ENCODE measurements around the genes PI4K2B and ANAPC4.

- PRO-cap = no peak
These were observed 100.1 kb downstream of the PPARGC1A start for GRCh38 chr4:23789640-23790335.

- PRO-cap = no peak
These were observed 334.7 kb upstream of the PPARGC1A start for GRCh38 chr4:24224490-24225009.

DNA sequence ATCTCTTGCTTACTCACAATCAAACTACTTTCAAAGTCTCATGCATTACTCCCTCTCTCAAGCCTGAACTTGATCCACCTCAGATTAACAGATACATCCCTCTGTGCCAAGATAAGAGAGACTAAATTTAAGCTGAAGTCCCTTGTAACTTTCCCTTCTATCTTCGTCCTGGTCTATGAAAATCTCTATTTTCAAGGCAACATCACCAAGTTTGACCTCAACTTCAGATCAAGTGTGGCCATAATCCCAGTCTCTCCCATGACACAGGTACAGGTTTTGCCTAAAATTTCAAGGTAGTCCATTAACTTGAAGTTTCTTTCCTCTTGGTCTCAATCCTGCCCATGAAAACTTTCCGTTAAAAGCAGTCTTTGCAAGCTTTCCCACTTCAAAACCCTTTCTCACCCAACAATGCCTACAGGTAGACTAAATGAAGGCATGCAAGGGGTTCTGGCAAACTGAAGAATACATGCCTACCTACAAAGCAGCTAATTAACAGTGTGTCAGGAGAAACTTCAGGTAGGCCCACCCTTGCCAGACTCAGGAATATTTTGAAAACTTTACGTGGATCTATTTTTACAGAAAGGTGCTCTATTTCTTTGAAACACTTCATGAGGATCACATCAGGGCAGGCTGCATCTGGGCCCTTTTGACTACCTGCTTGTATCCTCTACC, 62.5 kb downstream of the DHX15 start:
- PRO-cap = no peak

DNA sequence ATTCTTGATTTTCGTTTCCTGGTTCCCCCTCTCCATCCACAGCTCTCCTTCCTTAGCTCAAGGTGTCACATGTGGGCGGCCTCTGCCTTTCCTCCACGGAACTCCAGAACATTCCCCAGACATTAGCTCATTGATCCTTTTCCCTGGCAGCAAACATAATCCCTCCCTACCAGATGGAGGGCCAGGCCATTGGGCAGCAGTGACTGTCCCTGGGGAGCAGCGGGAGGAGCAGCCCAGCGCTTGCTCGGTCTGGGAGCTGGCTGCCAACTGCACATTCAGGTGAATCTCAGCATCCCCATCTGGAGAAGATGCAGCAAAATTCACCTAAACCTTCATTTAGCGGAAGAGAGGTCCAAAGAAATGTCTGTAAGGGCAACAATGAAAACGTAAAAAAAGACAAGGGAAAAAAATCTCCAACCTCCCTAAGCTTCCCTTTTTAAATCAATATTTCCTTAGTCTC, 56.1 kb downstream of the CCDC149 start:
- PRO-cap = no peak

GRCh38 chr4:24979466-24979935, 51.2 kb downstream of the LGI2 start:
- PRO-cap = no peak

DNA sequence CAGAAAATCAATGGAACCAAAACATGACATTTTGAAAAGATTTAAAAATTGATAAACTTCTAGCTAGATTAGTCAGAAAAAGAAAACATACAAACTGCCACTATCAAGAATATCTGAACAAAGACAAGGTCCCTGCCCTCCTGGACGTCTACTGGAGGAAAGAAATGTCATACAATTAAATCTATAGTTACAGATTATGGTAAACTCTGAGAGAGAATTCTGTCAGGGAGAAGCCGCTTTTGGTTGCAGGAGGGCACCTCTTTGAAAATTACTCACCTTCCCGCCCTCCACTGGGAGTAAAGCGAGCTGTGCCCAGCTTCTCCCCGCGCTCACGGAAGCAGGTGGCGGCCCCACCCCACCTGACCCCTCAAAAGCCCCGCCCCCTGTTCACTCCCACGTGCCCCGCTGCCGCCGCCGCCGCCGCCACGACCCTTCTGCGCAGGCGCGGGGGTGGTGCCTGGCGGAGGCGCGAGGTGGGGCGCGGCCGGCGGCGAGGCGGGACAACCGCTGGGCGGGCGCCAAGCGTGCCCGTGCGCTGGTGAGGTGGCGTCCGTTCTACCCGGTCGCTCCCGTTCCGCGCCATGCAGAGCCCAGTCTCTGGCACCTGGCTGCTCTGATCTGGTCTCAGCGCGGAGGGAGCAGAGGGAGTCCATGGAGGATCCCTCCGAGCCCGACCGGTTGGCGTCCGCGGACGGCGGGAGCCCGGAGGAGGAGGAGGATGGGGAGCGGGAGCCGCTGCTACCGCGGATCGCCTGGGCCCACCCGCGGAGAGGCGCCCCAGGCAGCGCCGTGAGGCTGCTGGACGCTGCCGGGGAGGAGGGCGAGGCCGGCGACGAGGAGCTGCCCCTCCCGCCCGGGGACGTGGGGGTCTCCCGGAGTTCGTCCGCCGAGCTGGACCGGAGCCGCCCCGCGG, at the start of gene PI4K2B:
Gene PI4K2B (plus strand): TSS at position 521 of the 913 bp plus-strand sequence.
- PRO-cap = unidirectional peak, plus-strand start at position 521 of the sequence

DNA sequence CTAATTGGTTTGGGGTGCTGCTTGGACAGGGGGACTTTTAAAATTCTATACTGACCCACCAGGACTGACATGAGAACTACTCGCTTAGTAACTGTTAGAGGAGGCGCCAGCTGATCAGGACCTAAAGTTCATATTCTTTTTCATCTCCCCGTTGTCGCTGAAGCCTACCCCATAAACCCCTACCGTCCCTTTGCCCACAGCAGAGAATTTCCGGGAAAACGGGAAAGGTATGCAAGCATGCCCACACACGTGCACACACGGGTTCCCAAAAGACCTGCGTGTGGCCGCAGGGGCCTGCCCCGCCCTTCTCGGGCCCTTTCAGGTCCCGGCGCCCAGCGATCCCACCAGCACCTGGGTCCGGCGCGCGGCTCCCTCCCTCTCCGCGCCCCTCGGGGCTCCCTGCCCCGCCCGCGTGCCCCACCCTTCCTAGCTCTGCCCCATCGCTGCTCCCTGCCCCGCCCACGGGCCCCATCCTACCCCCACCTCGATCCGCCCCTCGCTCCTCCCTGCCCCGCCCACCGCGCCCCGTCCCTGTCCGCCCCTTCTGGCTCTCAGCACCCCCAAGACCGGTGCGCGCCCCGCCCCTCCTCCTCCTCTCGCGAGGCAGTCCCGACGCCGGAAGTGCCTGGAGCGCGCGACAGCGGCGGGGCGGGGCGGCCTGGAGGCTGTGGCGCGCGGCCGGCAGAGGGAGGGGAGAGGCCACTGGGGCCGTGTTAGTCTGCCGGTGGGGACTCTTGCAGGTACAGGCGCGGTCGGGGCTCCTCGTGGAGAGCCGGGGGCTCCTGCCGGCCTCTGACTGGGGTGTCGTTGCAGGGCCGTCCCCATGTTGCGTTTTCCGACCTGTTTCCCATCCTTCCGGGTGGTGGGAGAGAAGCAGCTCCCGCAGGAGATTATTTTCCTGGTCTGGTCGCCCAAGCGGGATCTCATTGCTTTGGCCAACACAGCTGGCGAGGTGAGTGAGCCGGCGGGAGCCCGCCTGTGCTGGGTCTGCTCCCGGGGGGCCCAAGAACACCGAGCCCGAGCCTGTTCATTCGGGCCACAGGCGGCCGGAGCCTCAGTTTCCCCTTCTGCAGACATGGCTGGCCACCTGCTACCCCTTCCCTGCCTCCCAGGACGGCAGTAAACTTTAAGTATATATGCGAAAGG, at the start of gene ANAPC4:
Gene ANAPC4 (plus strand): TSS at position 659 of the 1,146 bp plus-strand sequence.
- PRO-cap = bidirectional peak, plus-strand start at position 716 of the sequence, minus-strand start at position 542 of the sequence

GRCh38 chr4:25397944-25398883, 21.2 kb downstream of the ANAPC4 start:
- PRO-cap = no peak

GRCh38 chr4:25444326-25444525, 67.2 kb downstream of the ANAPC4 start:
- PRO-cap = no peak

DNA sequence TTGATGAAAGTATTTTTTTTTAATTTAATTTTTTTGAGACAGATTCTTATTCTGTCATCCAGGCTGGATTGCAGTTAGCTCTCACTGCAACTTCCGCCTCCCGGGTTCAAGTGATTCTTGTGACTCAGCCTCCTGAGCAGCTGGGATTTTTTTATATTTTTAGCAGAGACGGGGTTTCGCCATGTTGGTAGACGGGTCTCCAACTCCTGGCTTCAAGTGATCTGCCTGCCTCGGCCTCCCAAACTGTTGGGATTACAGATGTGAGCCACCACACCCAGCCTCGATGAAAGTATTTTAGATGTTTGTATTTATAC, 2.4 kb upstream of the SLC34A2 start:
- PRO-cap = no peak

DNA sequence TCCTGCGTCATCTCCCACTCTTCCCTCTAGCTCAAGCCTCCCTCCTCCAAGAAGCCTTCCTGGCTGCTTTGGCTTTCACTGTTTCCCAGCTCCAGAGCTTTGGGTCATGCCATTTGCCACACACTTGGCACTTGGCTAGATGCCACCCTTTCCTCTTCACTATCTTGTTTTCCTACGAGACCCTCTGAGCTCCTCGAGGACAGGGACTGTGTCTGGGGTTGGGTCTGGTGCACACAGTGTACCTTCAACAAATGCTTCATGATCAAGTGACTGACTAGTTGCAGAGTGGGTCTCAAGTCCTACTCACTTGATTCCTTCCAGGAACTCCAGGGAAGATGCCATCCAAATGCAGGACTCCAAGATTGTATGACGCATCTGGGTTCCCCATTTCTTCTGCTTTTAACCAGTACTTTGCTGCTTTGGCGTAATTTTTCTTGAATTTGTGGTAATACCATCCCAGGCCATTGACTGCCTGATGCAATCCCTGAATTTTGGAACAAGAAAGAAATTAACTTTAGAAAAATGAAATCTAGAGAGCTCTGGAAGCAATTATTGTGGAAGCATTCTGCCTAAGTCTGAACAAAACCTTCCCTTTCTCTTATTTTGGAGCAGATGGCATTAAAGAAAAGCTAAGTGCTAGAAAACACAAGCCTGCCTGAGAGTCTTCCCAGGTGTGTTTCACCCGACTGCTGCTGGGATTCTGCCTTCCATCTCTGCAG, 80.7 kb downstream of the SEL1L3 start:
- PRO-cap = no peak

DNA sequence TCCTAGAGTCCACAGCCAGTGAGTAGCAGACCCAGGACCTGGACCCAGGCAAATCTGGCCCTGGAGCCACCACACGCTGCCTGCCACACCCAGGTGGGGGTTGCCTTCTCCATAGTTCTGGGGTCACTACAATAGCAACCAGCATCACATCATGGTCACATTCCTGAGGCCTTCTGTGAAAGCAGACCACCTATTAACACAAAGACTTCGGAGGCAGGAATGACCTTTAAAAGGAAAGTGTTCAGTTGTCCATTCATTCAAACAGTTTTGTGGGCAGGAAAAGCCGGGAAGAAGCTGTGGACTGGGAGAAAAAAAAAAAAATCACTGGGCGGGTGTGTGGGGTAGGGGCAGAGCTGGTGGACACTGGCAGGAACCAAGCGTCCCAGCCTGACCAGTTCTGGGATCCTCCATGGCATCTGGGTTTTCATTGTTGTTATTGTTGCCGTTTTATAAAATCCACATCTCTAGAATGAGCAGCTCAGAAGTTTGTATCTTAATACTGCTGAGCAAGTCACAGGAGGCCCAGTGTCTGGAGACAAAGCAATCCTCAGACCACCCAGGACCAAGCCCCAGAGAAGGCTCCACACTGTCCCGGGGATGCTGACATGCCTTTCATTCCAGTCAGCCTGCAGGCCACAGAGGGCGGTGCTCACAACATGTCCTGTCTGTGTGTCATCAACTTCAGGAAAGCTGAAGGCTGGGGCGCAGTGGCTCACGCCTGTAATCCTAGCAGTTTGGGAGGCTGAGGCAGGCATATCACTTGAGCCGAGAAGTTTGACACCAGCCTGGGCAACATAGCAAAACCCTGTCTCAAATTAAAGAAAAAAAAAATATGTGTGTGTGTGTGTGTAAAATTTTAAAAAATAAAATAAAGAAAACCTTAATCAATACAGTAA, 66.9 kb downstream of the SEL1L3 start:
- PRO-cap = bidirectional peak, plus-strand start at position 615 of the sequence, minus-strand start at position 583 of the sequence

- PRO-cap = no peak
These were observed 2.1 kb downstream of the SEL1L3 start for GRCh38 chr4:25860528-25861309.

- PRO-cap = no peak
These were observed 5.7 kb downstream of the SMIM20 start for GRCh38 chr4:25919697-25920204.

GRCh38 chr4:26020097-26020716, 106.2 kb downstream of the SMIM20 start:
- PRO-cap = no peak

GRCh38 chr4:26319908-26320108, 1.0 kb upstream of the RBPJ start:
- PRO-cap = no peak

DNA sequence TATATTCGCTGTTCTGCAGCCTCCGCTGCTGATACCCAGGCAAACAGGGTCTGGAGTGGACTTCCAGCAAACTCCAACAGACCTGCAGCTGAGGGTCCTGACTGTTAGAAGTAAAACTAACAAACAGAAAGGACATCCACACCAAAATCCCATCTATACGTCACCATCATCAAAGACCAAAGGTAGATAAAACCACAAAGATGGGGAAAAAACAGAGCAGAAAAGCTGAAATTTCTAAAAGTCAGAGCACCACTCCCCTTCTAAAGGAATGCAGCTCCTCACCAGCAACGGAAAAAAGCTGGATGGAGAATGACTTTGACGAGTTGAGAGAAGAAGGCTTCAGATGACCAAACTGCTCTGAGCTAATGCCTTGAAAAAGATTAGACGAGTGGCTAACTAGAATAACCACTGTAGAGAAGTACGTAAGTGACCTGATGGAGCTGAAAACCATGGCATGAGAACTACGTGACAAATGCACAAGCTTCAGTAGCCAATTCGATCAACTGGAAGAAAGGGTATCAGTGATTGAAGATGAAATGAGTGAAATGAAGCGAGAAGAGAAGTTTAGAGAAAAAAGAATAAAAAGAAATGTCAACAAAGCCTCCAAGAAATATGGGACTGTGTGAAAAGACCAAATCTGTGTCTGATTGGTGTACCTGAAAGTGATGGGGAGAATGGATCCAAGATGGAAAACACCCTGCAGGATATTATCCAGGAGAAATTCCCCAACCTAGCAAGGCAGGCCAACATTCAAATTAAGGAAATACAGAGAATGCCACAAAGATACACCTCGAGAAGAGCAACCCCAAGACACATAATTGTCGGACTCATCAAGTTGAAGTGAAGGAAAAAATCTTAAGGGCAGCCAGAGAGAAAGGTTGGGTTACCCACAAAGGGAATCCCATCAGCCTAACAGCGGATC, 111.1 kb downstream of the TBC1D19 start:
- PRO-cap = no peak

- PRO-cap = no peak
These were observed 1.0 kb upstream of the STIM2 start for GRCh38 chr4:26859624-26860050.

DNA sequence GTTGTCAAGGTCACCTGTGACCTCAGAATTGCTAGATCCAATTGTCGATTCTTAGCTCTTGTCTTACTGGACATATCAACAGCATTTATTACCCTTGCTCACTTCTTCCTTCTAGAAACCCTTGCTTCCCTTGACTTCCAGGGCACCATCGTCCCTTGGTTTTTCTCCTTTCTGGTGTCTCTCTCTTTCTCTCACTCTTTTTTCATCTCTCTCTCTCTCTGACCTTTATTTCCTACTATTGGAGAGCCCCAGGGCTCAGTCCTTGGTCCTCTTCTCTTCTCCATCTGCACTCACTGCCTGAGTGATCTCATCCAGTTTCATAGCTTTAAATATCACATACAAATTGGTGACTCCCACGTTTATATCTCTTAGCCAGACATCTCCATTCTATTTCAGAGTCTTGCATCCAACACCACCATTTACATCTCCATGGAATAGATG, 387.9 kb downstream of the STIM2 start:
- PRO-cap = no peak

DNA sequence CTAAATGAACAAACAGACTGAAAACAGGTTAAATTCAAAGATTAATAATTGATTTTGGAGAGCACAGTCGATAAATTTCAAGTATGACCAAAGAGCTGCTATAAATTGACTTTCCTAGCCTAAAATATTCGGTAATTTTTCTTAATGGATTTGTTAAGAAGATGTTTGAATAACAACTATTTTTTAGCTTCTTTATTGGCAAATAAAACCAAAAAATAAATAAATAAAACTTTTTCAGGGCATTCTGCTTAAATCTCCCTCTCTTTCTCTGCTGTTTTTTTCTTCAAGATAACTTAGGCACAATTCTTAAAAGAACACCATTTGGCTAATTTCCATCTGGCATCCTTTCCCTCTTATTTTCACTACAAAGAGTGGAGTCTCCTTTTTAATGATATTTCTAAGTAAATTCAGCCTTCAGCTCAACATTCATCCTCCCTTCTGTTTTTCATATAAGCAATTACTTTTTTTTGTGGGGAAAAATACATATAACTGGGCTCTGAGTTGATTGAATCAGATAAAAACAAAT, 88.0 kb downstream of the PCDH7 start:
- PRO-cap = no peak